Colic lymph node (tissue), 1 donor: ENCODE results near the gene GALNT11.

GRCh38 chr7:151608340-151608712 is 88.6 kb upstream of the RHEB start:
- PRO-cap: no peak

GRCh38 chr7:151628715-151629216 is 109.1 kb upstream of the RHEB start:
- PRO-cap: no peak

GRCh38 chr7:151631459-151632053 is 111.9 kb upstream of the RHEB start:
- PRO-cap: no peak

- PRO-cap: no peak
These were observed 145.8 kb upstream of the RHEB start for GRCh38 chr7:151665363-151665968.

DNA sequence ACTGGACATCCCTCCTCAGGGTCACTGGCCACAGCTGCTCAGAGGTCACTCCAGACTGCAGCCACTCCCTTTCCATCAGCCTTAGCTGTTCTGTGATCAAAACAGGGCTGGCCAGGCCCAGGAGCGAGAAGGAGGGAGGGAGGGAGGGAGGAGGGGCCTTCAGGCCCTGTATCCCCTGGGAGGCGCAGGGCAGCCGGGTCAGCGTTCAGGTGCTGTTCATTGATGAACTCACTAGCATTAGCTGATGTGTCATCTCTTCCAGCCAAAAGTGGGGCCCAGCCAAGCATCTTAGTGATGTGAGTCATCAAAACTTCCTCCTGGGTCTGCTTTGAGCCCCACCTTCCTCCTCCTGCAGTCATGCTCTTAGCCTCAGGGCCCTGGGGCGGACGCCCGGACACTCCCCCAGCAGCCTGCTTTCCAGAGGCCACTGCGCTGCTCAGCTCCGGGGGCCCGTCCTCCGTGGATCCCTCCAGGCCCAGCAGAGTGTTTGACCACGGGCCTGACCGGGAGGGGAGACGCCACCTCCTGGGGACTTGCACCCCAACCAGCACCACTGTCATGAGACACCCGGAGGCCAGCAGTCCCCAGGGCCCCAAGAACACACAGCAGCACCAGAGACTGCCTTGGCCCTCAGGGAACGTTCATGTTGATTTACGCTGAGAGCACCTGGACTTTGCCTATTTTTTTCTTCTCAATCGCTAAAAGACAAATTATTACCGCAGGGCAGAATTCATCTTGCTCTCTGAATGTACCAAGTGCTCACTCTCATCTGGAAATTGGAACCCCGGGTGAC is 149.1 kb downstream of the PRKAG2 start:
- PRO-cap: no peak

GRCh38 chr7:151728601-151729328 is 148.2 kb downstream of the PRKAG2 start:
- PRO-cap: no peak

DNA sequence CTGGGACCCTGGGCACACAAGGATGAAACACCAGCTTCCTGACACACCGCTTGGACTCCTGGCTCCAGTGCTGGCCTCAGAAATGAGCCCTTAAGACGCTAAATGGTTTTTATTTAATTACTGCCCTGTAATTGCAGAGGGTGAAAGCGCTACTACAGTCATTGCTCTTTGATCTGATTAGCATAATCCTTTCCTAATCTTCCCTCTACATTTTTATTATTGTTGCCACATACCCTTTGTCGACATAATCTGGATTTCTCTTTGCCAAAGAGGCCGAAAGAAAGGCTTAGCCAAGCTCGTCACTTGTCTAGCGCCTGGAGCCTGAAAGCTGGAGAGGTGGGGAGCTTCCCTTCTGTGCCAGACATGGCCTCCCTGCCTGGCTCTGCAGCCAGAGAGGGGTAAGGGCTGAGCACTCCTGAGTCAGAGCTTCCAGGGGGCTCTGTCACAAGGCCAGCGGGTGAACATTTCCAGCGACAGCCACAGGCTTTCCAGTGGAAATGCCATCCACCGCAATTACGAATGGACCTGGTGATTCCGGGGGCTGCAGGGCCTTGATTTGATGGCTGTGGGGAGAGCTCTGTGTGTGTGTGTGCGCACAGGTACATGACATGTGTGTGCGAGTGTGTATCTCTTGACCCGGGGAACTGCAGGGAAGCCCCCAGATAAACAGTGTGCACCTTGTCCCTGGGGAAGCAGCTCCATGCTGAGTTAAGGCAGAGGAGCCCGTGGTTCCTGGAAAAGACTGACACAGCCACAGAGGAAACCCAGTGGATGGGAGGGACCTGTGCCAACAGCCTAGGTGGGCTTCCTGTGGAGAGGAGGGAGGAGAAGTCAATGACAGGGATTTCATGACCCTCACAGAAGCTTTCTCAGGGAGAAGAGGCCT is 145.7 kb downstream of the PRKAG2 start:
- PRO-cap: no peak

DNA sequence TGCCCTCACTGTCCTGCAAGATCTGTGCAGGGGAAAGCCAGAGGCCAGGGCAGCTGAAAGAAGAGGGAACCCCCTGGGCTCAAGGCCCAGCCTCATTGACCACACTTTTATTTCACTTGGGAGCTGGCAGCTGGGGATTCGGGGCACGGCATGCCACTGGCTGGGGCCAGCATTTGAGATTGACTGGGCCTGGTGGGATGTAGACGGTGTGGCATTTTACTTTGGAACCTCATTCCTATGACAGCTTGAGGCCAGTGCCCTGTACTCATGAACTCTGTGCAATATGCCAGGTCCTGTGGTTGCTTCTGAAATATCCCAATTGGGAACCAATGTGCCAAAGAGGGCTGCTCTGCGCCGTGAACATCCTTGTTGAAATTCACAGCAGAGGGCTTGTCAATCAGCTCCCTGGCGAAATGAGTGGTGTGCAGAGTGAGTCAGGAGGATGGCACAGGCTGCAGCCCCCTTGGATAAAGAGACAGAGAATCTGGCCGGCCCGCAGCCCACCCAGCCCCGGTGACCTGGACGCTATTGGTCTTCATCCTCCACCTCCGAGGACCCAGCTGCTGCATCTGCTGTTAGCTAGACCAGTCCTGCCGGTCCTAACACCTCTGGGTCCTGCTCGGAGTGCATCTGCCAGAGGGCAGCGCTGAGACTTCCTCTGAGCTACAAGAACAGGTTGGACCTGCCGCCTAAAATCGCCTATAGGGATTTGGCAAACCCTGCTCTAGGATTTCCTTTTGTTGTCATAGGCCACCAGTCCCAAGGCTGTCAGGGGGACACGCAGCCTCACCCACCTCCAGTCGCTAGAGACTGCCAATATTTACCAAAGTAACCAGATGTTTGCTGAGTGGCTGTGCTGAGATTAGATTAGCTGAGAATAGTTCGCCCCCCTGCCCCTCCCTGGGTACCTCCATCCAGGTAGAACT is 58.0 kb downstream of the PRKAG2 start:
- PRO-cap: no peak

DNA sequence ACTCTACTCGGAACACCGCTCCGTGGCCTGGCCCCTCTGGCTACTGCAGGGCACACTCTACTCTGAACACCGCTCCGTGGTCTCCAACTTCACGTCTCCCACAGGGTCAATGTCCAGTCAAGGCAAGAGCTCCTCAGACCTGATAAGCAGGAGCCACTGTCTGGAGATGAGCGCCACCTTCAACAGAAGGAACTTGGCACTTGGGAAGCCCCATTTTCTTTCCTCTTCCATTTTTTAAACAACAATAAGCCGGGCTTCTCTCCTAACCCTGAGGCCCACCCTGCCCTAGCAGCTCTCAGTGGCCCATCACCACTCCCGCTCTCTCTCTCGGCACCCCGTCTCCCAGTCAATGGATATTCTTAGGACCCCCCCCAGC is 56.3 kb downstream of the PRKAG2 start:
- PRO-cap: no peak

GRCh38 chr7:151840397-151841107 is 36.4 kb downstream of the PRKAG2 start:
- PRO-cap: no peak

DNA sequence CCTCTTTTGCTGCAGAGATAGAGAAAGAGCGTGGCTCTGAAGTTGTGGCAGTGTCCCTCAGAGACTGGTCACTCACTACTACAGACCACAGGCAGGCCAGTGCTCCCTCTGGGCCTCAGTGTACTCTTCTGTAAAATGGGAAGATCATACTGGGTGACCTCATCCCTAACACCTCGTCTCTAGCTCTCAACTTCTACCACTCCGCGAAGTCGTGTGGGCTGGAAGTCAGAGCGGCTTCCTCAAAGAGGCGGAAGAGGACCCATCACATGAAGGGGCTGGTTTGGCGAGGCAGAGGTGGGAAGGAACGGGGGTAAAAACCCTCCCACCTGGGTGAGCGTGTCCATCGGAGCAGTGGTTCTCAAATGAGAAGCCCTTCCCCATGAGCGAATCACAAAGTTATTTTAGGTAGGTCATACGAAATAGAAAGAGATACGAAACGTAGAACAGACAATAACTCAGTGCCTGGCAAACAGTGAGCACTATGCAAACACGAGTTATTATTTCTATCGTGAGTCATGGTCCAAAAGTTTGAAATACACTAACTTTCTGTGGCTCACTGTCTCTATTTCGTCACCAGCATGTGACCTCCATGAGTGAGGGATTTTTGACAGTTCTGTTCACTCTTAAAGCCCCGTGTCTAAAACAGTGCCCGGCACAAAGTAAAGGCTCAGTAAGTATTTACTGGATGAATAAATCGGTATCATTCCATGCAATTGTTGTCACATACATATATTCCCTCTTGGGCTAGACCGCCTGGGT is 32.6 kb downstream of the PRKAG2 start:
- PRO-cap: no peak

- PRO-cap: no peak
These were observed 25.1 kb downstream of the PRKAG2 start for GRCh38 chr7:151851709-151852229.

DNA sequence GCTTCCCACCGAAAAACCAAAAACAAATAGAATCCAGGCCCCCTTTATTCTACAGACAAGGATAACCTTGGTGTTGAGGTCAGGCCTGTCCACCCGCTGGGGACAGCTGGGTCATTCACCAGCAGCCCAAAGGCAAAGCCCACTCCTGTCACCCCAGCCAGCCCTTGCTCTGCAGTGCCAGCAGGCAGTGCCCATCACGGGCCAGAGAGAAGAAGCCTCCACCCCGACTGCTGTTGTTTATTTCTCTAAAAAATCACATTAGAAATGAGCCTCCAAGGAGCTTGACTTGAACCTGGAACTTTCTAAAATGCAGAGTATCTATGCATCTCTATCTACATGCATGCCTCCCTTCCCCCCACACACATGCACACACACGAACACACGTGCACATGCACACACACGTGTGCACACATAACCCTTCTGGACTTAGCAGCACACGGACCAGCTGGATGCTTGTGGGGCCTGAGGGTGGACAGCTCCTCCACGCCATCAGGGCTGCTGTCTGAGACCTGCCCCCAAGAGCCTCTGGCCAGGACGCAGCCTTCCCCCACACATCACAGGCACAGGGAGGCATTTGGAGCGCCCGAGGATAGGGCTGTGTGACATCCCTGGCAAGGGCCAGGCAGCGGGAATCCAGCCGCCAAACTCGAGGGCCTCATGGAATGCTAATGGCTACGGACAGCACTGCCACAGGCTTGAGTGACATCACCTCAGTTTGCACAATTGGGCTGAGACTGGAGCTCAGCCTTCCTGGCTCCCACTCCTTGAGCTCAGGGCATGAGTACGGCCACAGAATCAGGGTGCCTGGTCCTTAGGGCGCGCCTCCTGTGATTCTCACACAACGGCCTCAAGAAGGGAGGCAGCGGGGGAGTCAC is 22.7 kb downstream of the PRKAG2 start:
- PRO-cap: no peak

GRCh38 chr7:151864872-151865620 is 11.9 kb downstream of the PRKAG2 start:
- PRO-cap: no peak

DNA sequence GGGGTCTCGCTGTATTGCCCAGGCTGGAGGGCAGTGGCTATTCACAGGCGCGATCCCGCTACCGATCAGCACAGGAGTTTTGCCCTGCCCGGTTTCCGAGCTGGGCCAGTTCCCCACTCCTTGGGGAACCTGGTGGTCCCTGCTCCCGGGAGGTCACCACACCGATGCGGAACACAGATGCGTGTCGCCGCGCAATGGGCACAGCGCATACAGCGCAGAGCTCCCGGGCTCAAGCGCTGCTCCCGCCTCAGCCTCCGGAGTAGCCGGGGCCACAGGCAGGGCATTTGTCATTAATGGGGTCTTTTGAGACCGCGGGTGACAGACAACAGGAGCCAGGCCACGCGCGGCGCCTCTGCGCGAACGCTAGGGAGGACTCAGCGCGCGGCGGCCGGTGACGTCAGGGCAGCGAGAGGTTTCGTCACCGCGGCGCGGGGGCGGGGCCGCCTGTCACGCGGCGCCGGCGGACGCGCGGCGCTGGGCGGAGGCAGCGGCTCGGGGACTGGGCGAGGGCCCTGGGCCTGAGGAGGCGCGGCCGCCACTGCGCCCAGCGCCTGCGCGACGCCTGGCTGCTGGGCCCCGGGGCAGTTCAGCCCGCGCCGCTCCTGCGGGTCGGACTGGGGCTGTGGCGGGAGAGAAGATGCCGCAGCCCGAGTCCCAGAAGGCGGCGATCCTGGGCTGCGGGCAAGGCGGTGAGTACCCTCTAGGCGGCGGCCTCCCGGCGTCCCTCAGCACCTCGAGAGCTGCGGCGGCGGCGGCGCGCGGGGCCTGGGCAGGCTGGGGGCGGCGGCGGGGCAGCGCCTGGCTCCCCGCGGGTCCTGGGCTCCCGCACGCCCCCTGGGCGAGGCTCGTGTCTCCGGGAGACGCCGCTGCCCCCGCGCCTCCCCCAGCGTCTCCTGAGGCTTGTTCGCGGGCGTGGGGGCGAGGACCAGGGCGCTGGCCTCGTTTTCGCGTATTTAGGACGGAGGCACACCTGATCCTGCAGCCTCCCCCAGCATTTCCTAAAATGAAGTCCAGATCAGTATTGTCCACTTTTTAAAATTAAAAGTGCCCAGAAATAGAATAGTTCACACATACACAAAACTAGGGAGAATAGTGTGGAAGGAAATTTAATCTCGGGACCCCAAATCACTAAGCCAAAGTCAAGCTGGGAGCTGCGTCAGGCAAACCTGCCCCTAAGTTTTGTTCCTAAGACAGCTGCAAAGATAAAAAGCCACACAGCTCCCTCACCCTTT is at the start of gene GALNT11:
GALNT11 (plus strand) TSS at position 479 of the 1,232 bp plus-strand sequence.
- PRO-cap: bidirectional peak, plus-strand start at position 498 of the sequence, minus-strand start at position 390 of the sequence

GRCh38 chr7:152114479-152115307 is 89.2 kb downstream of the GALNT11 start:
- PRO-cap: no peak

- PRO-cap: no peak
These were observed 41.6 kb downstream of the KMT2C start for GRCh38 chr7:152393911-152394849.

- PRO-cap: bidirectional peak, plus-strand start at chr7:152464583, minus-strand start at chr7:152464442
These were observed 28.8 kb upstream of the KMT2C start for GRCh38 chr7:152464388-152465128.

GRCh38 chr7:152615162-152615739 is 60.7 kb downstream of the XRCC2 start:
- PRO-cap: no peak

DNA sequence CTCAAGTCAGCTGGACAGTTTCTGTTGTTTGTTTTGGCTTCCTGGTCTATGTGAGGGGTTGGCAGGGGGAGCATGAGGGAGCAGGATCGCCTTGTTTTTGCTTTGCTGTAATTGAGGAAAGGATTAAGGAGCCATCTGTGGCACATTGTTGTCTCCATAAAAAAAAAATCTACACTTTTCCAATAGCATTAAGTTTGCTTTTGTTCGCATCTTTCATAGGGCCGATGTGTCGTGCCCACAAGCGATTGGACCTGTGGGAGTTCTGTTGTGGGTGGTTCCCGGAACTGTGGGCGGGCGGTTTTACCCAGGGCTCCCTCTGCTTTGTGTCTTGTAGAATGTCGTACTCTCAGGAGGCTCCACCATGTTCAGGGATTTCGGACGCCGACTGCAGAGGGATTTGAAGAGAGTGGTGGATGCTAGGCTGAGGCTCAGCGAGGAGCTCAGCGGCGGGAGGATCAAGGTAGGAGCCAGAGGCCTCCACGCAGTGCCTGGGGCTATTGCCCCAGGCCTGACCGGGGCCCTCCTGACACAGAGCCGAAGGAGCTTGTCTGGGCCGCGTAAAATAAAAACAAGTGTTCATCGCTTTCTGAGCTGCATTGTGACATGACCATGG is 92.3 kb downstream of the ACTR3B start:
- PRO-cap: no peak